Neural progenitor cell (in vitro differentiated cells): ENCODE results near the genes UNC13D and WBP2.

DNA sequence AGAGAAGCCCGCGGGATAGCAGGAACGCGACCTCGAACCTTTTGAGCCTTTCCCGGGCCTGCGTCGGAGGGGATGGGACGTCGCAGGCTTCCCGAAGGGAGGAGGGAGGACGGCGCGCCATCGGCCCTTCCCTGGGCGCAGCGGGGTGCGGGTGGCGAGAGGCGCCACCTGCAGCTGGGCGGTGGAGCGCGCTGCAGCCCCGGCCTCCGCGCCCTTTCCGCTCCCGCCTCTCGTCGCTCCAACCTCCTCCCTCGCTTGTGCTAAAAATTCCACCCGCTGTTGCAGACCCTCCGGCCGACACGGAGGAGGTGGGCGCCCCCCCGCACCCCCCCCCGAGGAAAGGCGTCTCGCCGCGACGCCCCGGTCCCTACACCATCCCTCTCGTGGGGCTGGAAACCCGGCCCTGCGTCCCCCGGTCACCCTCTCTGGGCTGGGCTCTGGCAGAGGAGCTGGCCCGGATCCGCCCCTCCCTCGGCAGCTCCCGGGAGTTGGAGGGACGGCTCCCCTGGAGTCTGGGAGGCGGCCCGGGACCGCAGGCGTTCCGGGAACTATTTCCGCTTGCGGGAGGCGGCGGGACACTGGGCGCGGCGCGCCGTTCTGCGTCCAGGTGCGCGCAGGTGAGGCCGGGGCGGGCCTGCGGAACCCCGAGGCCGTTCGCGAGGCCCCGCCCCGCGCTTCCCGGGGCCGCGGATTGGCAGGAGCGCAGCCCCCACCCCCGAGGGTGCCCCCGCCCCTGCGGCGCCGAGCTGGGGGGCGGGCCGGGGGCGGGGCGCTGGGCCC is 440 bp upstream of the LLGL2 start:
- RAMPAGE, long total RNA, result no peak

- RAMPAGE, long total RNA, result no peak
Measured at GRCh38 chr17:75542736-75543549, 17.4 kb downstream of the LLGL2 start.

GRCh38 chr17:75552773-75553375 is 27.4 kb downstream of the LLGL2 start:
- RAMPAGE, long total RNA, result no peak

GRCh38 chr17:75603796-75604745 is 16.5 kb downstream of the MYO15B start:
- RAMPAGE, long total RNA, result no peak

- RAMPAGE, long total RNA, result no peak
Measured at GRCh38 chr17:75616923-75617677, 16.1 kb upstream of the SMIM5 start.

DNA sequence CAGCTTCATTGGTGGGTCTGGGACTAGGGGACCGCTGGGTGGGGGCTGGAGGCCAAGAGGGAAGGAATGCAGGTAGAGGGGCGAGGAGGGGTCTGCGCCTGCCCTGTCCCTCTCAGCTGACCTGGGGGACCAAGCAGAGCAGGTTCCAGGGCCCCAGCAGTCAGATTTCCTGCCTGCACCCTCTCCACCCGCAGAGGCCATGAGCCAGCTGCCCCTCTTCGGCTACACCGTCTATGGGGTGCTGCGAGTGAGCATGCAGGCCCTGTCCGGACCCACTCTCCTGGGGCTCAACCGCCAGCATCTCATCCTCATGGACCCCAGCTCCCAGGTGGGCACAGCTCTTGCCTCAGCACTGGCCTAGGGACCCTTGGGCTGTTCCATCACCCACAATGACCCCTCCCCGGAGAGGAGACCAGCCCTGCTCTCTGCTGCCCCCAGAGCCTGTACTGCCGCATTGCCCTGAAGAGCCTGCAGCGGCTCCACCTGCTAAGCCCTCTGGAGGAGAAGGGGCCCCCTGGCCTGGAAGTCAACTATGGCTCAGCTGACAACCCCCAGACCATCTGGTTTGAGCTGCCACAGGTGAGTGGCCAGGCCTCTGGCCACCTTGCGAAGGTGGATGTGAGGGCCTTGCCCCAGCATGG is 7.5 kb upstream of the SMIM5 start:
- RAMPAGE, long total RNA, result no peak

GRCh38 chr17:75632891-75633347 is 315 bp upstream of the SMIM5 start:
- RAMPAGE, long total RNA, result no peak

DNA sequence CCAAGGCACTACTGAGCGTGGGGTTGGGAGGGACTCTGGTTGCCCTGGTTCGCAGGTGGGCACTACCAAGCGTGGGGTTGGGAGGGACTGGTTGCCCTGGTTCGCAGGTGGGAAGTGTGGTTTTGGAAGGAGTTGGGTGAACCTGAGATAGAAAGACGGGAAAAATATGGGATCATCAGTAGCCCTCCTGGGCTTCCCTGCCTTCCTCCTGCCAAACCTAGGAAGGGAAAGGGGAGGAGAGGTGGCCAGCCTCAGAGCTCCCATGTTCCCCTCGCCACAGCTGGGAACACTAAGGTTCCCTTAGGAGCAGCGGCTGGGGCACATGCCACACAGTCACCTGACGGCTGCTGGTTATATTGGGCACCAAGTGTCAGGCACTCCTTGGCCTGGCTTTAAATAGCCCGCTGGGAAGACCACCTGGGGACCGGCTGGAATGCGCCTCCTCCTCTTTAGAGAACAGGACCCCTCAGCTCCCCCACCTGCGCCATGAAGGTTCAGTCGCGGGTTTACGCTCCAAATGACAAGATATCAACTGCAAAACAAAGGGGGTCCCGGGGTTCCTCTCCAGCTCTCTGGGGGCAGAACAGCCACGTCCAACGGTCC is 3.1 kb downstream of the SMIM5 start:
- RAMPAGE, long total RNA, result no peak

- RAMPAGE, long total RNA, result no peak
Measured at GRCh38 chr17:75682303-75682656, 15.1 kb downstream of the SAP30BP start.

- RAMPAGE, long total RNA, result no peak
Measured at GRCh38 chr17:75723768-75724769, 2.8 kb downstream of the ITGB4 start.

DNA sequence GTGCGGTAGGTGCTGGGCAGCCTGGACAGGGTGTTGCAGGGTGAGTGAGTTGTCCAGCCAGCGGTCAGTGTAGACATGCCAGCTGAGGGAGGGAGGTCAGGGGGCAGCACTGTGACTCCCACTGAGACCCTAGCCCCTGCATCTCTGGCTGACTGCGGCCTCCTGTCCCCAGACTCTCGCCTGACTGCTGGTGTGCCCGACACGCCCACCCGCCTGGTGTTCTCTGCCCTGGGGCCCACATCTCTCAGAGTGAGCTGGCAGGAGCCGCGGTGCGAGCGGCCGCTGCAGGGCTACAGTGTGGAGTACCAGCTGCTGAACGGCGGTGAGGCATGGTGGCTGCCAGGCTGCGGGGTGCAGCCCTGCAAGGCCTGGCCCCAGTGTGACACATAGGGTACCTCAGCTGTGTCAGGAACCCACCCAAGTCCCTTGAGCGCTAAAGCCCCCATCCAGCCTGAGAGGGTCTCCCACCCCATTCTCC is 9.4 kb downstream of the GALK1 start:
- RAMPAGE, long total RNA, result no peak

DNA sequence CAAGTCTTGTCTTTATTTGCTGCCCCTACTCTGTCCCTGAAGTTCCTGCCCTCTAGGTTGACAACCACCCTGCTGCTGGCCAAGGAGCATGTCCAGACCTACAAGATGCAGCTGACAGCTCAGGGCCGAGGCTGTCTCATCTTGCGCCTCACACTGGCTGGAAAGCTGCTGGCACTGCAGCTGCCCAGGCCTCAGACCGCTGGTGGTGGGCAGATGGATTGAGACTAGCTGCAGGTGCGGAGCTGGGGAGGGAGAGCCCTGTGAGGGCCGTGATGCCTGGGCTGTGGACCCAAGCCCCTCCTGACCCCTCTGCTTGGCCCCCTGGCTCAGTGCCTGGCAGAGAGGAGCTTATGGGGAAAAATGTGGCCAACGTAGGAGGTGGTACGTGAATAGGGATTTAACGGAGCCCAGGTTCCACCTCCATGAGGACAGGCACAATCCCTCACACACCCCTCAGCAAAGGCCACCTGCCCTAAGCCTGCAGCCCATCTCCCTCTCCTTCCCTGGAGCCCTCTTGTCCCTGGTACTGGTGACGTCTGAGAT is 6.3 kb downstream of the H3-3B start:
- RAMPAGE, long total RNA, result no peak

GRCh38 chr17:75777434-75777610 is 2.3 kb downstream of the H3-3B start:
- RAMPAGE, long total RNA, result no peak

GRCh38 chr17:75777611-75778074 is 1.9 kb downstream of the H3-3B start:
- RAMPAGE, long total RNA, result no peak

- RAMPAGE, long total RNA, result no peak
Measured at GRCh38 chr17:75809799-75810250, 25.2 kb downstream of the UNK start.

DNA sequence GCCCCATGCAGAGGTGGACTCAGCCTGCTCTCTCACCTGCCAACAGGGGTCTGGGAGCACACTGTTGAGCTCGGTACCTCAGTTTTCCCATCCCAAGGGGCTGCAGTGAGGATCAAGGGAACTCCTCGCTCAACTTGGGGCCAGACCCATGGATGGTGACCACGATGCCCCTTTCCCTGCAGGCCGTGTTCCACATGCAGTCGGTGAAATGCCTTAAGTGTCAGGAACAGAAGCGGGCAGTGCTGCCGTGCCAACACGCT is 20.2 kb downstream of the UNC13D start:
- RAMPAGE, long total RNA, result no peak

DNA sequence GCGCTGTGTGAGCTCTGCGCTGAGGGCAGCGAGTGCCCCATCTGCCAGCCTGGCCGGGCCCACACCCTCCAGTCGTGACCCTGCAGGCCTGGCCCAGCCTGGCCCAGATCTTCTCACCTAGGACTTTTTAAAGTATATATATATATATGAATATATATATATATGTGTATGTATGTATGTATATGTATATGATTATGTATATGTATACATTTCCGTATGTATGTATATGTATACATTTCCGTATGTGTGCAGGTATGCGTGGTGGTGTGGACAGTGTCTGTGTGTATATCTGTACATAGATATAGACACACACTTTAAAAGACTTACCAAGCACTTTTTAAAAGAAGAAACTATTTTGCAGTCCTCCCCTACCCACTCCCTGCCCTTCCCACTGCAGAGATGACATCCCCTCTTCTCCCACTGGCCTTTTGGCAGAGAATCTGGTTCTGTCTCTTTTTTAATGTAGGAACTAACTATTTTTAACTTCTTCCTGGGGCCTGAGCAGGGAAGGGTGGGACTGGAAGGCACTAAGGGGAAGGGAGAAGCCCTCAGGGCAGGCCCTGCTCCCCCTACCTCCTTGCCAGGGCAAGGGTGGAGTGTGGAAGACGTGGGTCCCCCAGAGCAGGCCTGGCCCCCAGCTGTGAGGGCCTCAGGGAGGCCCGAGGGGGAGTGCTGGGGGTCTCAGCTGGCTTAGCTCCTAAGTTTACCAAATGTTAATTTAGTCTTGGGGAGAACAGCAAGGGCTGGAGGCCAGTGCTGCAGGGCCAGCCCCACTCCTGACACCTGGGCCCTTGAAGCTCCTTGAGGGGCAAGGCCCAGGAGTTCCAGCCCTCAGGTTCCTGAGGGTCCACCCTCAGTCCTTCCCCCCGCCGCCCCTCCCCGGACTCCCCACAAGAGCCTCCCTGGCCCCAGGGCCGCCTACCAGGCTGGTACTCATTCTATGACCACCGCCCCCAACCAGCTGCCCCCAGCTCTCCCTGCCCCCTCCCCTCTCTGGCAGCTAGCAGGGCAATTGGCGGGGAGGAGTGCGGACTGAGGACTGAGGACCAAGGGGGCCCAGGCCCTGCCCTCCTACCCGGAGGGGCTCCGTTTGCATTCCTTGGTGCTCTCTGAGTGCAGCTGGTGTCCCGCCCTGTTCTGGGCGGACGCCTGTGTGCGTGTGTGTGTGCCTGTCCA is 19.5 kb downstream of the UNC13D start:
- RAMPAGE, long total RNA, result no peak

DNA sequence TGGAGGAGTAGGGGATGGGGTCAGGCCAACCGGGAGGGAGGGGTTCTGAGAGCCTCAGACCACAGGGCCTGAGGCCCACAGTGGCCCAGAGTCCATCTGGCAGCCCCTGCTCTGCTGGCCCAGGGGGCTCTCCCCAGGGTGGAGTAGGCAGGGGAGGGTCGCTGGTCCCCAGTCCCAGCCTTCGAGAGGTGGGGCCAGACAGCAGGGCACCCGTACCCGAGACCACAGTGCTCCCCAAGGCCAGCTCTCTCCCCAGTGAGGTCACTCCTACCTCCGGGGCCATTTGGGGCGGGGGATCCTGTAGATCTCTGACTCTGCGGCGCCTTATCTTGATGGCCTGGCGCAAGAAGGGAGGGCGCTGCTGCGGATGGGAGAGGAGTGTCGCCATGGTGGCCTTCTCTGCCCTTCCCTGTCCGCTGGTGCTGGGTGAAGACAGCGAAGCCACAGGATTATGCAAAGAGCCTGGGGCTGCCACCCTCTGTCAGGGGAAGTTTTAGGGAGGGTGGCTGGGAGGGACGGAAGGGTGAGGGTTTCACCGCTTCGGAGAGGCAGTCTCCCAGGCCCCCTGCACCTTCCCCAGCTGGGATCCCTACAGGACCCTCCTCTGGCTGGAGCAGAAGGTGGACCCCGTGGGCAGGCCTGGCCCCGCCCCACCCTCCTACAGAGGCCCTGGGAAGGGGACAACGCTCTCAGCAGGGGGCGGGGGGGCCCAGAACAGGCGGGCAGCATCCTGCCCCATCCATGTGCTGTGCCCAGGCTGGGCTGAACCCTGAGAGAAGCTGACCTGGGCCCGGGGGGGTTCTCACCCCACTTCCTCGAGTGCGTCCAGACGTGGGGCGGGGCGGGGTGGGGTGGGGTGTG is at the start of gene UNC13D:
Gene UNC13D (minus strand): TSS at position 455 of the 861 bp plus-strand sequence.
- RAMPAGE, long total RNA, result no peak

DNA sequence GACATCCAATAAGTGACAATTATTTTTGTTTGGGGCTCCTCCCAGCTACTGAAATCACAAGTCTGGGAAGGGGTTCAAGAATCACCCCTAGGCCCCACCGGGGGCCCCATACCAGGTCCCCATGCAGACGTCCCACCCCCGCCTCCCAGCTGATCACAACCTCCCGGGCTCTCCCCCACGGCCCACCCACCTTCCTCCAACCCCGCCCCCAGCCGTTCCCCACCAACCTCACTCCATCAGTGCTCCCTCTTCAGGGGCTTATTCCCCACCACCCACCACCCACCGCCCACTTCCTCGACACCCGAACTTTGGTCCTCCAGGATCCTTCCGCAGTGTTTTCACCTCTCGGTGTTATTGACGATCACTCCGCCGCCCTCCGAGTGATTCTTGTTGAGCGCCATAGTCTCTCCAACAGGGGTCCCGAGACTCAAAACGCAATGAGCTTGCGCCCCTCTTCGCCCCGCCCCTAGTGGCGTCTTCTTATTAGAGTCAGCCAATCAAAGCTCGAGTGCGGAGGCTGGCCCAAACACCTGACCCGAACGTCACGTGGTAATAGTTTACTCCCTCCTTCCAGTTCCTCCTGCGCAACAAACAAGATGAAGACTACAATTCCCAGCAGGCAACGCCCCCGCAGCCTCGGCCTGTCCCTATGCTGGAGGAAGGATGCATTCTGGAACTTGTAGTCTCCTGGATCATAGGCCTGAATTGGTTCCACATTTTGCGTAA is at the start of gene WBP2:
Gene WBP2 (minus strand): TSS at position 439 of the 726 bp plus-strand sequence.
- RAMPAGE, long total RNA, result no peak

DNA sequence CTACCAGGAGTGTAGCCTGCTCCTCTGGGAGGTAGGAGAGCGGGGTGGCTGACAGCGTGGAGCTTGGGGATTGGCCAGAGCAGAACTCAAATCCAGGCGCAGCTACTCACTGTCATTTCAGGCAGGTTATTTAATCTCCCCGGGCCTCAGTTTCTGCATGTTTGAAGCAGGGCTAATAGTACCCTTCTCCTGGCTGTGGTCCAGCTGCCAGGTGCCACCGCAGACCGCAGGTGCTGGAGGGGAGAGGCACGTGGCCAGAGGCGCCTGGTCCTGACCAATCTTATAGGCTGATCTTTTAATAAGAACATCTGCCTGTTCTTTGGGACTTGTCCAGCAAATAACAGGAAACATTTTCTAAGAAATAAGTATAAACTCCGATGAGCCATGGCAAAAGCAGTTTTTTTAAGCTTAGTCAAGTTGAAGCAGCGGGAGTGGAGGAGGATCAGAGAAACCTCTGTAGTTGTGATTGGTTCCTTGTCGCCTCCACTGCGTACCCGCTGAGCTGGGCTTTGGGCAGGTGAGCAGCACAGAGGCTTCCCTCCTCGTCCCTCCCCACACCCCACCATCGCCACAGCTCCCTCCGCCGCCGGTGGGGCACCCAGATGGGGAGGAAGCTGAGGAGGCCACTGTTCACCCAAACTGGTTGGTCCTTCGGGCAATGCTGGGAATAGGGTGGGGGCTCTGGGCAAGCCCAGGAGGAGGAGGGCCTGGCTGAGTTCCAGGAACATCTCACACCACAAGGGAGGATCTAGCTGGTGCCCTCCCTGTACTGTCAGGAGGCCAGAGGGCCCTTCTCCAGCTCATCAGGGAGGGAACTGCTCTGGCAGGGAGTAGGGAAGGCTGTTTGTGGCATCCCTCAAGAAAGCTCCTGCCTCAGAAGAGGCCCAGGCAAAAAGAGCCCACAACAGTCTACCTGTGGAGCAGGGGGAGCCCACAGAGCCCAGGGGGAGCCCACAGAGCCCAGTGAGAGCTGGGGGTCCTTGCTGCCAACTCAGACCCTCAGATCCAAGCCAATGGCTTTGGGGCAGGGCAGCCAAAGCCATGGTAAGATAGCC is 5.1 kb upstream of the MRPL38 start:
- RAMPAGE, long total RNA, result no peak